Epidermal melanocyte (primary cell): ENCODE measurements around the gene BLNK.

DNA sequence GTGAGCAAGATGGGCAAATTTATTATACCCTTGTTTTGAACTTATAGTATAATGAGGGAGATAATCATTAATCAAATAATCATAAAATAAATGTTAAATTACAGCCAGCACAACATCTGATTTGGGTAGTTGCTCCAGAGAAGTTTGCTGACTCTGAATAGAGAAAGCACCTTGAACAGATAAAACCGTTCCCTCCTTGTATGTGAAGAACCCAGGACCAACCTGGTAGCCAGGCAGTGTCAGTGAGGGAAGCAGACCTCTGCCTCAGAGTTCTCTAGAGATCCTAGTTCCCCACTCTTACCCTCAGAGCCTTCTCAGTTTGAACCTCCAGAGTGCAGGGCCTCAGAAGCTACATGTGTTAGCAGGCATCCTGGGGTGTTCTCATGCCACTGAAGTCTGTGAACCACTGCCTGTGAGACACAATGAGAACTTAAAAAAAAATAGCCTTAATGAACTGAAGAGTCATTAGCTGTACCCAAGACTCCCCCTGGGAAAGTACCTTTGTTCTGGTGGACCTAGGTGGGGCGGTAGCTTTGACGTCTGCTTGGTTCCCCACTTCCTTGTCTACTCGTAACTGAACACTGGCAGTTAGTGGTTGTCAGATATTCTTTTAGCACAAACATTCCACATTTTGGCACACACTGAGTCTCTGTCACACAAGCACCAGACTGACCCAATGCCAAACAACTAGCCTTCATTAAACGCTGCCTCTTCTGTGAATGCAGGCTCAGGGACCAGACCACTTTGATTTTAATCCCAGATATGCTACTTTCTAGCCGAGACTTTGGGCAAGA, 75.6 kb upstream of the CC2D2B start:
- RRBS: no CpG with 5 or more reads among the region's 6 CpGs

GRCh38 chr10:96130629-96131204, 620 bp downstream of the ZNF518A start:
- RRBS: no CpG with 5 or more reads among the region's 15 CpGs

- RRBS: no CpG with 5 or more reads among the region's 6 CpGs
Measured at GRCh38 chr10:96138513-96139168, 8.5 kb downstream of the ZNF518A start.

DNA sequence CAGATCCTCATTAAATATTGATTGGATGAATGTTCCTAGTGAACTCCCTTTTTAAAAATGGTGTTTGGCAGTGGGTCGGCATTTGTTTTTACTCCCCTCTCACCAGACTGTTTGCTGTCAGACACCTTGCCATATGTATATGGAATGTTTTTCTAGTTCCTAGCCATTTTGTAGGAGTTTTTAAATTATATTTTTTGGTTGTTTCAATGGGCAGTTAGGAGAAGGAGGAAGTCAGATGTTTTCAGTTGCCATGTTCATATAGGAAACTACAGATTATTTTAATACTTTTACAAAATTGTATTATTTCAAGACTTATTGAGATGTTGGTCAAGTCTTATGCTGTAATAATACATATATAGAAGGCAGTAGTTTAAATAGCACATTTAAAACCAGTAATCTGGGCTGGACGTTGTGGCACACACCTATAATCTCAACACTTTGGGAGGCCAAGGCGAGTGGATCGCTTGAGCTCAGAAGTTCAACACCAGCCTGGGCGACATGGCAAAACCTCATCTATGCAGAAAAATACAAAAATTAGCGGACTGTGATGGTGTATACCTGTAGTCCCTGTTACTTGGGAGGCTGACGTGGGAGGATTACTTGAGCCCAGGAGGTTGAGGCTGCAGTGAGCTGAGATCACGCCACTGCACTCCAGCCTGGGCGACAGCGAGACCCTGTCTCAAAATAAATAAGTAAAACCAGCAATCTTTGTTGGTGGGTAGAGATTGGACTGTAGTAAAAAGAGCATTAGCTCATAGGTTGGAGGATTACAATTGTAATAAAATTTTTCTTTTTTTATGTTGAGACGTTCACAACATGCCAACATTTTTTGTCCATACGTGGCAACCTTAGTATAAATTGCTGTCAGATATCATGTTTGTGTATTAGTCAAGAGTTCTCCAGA, 21.8 kb downstream of the ZNF518A start:
- RRBS: no CpG with 5 or more reads among the region's 12 CpGs

DNA sequence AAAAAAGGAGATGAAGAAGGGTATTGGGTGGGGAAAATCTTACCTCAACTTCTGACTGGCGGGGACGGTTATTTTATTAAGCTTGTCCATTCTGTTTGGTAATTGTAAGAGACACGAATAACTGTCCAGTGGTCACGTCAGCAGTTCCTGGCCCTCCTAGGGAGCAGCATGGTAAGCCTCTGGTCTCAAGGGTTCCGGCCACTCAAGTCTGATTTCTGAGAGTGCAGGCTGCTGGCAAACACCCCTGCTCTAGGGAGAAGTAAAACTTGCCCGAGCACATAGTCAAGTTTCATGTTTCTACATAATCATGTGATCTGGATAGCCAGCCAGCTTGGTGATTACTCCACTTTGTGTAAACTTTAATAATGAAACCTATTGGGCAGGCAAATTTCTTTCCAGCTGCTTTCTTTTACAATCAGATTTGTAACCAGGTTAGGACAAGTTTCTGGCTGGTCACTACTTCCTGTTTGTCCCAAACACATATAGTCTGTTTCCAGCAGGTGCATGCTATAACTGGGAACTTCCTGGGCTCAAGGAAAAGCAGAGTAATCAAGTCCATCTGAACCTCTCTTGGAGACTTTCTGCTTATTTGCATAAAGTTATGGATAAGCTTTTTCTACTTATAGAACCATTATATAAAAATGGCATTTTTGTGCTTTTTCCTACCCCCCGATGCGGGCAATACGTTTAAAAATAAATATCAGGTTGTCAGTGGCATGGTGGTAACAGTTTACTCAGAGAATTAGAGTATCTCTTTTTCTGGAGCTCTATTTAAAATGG, at the start of gene BLNK:
BLNK (minus strand) TSS at position 261 of the 780 bp plus-strand sequence.
- RRBS: no CpG with 5 or more reads among the region's 9 CpGs

DNA sequence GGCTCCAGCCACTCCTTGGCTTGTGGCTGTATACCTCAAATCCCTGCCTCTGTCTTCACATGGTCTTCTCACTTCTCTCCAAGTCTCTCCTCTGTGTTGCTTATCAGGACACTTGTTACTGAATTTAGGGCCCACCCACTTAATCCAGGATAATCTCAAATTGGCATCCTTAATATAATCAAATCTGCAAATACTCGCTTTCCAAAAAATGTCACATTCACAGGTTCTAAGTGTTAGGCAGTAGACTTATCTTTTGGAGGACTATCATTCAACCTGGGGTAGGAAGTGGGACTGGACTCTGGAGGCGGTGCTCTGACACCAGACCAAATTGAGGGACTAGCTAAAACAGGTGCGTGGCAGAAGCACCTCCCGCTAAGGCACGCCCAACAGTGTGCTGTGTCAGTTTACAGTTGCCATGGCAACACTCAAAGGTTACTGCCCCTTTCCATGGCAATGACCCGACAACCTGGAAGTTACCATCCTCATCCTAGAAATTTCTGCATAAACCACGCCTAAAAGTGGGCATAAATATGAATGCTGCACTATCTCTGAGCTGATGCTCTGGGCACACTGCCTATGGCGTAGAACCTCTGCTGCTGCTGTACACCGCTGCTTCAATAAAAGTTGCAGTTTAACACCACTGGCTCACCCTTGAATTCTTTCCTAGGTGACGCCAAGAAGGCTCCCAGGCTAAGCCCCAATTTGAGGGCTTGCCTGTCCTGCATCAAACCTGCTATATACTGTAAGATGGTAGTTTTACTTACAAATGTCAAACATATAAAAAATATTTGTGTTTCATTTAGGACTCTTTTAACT, 14.0 kb upstream of the BLNK start:
- RRBS: no CpG with 5 or more reads among the region's 10 CpGs

GRCh38 chr10:96309654-96310439, 5.6 kb downstream of the DNTT start:
- RRBS: no CpG with 5 or more reads among the region's 3 CpGs

DNA sequence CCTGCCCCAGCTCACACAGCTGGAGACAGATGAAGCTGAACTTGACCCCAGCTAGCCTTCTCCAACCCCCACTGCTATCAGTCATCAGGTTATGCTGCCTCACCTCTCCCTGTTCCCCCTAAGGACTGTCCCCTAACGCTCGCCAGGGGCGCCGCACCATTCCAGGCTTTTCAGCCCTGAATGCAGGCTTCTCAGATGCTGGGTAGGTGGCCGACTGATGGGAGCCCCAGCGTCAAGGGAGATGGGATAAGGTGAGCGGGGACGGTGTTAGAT, 15.8 kb upstream of the OPALIN start:
- RRBS: no CpG with 5 or more reads among the region's 8 CpGs

- RRBS: no CpG with 5 or more reads among the region's 8 CpGs
Measured at GRCh38 chr10:96380873-96381292, 22.1 kb upstream of the OPALIN start.

- RRBS: no CpG with 5 or more reads among the region's 6 CpGs
Measured at GRCh38 chr10:96521602-96522480, 8.1 kb upstream of the TLL2 start.

DNA sequence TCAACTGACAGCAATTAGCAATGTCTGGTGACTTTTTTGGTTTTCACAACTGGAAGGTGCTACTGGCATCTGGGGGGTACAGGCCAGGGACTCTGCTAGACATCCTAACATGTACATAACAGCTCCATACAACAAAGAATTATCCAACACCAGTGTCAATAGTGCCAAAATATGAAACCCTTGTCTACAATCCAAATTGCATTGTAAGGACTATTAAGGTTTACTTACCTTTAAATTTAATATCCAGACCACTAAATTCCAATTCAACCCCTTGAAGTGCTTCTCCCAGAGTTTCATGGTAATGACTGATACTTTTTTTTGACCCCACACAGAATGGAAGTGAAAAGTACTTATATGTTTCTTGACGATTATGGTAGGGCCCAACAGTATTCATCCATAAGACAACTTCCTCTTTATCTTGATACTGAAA, 10.4 kb downstream of the TM9SF3 start:
- RRBS: no CpG with 5 or more reads among the region's 1 CpG

DNA sequence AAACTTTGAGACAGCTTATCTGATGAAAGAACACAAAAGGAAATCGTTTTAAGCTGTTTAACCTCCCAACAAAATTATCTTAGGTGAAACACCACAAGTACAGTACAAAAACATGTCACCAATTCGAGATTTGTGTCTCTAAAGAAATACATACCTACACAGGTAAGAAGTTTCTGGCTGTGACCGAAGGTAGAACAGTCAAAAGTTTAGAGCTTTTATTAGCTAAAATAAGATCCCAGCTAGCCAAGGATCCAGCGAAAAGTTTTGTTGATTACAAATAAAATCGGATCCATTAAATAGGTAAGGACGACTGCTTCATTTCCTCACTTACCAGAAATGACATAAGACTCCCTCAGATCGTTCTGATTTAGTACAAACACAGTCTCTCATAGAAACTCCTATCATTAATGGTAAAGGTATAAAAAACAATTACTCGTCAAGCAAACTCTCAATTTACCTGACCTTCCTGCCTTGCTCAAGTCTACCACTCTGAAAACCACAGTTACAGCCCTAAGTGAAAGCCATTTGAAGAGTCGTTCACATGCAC, 1.4 kb downstream of the TM9SF3 start:
- RRBS: no CpG with 5 or more reads among the region's 9 CpGs

DNA sequence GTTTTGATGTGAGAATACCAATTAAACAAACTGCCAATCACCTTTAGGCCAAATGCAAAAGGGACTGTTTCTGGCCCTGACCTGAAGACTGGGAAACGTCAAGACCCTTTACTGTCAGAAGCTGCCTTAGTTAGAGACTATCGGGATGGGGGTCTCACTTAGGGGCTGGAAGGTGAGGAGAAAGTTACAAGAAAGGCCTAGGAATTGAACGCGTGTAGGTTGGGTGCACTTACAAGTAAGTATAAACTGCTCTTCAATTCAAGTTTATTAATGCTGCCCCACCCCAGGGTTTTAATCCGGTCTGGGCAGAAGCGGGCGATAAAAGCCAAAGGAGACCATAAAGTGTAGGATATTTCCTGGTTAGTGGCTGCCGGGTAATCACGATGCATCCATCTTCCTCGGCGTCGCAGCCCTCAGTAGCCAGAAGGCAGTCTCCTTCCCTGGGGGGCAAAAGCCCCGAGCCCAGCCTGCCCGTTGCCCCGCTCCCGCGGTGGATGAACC, 840 bp downstream of the TM9SF3 start:
- RRBS: 9% methylated on average over 4 of the region's 17 CpGs

DNA sequence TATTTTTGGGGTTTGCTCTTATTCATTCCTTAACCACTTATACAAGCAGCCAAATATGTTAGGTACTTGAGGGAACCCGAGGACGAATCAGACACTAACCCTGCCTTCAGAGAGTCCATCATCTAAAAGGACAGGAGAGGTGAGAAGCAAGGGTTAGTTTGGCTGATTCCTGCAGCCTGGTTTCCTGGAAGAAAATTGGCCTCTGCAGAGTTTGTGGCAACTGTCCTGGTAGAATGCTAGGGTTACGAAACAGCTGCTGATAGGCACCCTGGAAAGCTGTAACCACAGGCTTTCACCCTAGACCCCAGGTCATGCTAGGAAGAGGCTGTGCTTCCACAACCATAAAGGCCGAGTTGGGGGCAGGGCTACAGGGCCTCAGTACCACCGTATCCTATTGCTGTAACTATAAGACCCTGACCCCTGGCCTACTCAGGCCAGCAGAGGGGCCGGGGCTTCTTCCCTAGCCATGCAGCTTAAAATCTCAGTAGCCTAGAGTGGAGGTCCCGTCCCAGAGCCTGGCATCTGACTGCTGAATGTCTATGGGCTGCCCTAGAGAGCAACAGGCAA, 62.1 kb downstream of the PIK3AP1 start:
- RRBS: no CpG with 5 or more reads among the region's 7 CpGs

GRCh38 chr10:96664421-96665149, 55.7 kb downstream of the PIK3AP1 start:
- RRBS: no CpG with 5 or more reads among the region's 6 CpGs

DNA sequence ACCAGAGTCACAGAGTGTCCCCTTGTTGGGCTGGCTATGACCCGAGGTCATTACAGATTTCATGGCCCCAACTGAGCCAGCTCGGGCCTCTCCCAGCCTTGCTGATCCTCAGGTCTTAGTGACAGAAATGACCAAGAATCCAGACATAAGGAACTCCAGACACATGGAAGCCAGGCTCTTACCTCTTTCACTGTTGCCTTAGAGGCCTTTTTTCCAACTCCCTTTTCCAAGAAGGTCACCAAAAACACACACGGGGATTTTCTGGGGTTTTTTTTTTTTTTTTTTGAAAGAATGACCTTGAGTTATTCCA, 44.0 kb downstream of the PIK3AP1 start:
- RRBS: no CpG with 5 or more reads among the region's 3 CpGs

GRCh38 chr10:96699327-96700064, 20.8 kb downstream of the PIK3AP1 start:
- RRBS: no CpG with 5 or more reads among the region's 4 CpGs

DNA sequence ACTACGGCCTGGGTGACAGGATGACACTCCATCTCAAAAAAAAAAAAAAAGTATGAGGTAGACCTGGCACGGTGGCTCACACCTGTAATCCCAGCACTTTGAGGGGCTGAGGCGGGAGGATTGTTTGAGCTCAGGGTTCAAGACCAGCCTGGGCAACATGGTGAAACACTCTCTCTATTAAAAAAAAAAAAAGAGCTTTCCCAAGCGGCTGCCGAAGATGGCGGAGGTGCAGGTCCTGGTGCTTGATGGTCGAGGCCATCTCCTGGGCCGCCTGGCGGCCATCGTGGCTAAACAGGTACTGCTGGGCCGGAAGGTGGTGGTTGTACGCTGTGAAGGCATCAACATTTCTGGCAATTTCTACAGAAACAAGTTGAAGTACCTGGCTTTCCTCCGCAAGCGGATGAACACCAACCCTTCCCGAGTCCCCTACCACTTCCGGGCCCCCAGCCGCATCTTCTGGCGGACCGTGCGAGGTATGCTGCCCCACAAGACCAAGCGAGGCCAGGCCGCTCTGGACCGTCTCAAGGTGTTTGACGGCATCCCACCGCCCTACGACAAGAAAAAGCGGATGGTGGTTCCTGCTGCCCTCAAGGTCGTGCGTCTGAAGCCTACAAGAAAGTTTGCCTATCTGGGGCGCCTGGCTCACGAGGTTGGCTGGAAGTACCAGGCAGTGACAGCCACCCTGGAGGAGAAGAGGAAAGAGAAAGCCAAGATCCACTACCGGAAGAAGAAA, 29.9 kb upstream of the PIK3AP1 start:
- RRBS: no CpG with 5 or more reads among the region's 32 CpGs

- RRBS: no CpG with 5 or more reads among the region's 7 CpGs
Measured at GRCh38 chr10:96872070-96872887, 40.2 kb downstream of the LCOR start.